ENCODE data around the genes RBX1 and TEF.

- PRO-cap, 2 experiments: no peak in any of the 2 experiments
Observed at GRCh38 chr22:39498165-39499061, 3.7 kb upstream of the MIEF1 start.

DNA sequence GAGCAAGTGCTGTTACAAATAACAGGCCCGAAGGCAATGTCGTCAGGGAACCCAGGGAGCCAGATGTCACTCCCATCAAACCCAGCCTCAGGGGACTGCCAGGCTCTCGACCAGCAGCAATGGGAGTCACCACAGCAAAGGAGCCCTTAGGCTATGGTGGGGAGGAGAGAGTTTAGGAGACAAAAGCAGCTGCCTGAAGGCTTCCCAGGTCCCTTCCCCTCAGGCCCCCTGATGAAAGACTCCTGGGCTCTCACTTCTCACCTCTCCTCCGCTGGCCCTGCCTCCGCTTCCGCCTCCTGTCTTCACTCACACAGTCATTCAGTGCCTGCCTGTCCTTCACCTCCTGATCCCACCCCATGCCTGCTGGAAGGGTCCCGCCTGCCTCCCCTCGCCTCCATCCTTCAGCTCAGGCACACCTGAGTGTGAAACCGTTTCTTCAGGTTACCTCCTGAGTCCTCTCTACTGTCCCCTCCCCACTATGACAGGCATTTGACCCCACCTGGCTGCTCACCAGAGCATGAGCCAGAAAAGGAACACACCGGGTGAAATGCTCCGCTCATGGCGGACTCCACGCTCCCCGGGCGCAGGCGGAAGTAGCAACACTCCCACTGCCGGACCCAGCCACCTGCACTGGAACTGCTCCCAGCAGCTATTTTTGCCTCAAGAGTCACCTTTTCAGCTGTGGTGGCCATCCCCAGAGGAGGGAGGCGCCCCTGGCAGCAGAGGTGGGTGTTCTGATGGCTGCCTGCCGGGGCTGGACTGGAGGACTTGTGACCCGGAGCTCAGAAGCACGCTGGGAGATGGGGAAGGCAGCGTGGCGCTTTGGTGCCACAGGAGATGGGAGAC lies 4.1 kb downstream of the RPS19BP1 start:
- PRO-cap, 2 experiments: no peak in any of the 2 experiments

GRCh38 chr22:39968553-39969321 lies 8.5 kb downstream of the TMA7B start:
- PRO-cap, 2 experiments: no peak in any of the 2 experiments

- PRO-cap, 2 experiments: no peak in any of the 2 experiments
Observed at GRCh38 chr22:39979802-39980324, 14.9 kb upstream of the FAM83F start.

GRCh38 chr22:40009500-40009793 lies 14.7 kb downstream of the FAM83F start:
- PRO-cap, 2 experiments: no peak in any of the 2 experiments

DNA sequence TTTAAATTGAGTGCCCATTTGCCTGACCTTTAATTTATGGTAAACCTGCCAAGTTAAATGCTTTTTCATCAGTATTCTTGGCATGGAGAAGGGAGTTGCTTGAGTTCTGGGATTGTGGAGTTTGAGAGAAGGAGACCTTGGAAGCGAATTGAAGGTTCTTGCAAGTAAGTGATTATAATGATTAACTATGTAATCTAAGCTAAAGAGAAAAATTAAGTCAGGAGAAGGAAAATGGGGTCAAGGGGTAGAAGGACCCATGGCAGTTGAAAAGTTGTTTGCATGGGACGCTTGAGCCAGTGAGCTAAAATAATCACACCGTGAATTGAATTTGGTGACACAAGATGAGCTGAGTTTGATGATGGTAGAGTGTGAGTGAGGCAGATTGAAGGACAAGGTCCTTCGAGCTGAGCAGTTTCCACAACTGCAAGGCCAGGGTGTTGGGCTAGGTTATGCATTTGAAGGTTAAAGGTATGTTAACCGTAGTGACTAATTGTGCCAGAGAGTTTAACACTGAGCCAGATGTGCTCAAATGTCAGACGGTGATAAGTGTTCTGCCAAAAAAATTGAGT lies 89.3 kb downstream of the FAM83F start:
- PRO-cap, 2 experiments: no peak in any of the 2 experiments

DNA sequence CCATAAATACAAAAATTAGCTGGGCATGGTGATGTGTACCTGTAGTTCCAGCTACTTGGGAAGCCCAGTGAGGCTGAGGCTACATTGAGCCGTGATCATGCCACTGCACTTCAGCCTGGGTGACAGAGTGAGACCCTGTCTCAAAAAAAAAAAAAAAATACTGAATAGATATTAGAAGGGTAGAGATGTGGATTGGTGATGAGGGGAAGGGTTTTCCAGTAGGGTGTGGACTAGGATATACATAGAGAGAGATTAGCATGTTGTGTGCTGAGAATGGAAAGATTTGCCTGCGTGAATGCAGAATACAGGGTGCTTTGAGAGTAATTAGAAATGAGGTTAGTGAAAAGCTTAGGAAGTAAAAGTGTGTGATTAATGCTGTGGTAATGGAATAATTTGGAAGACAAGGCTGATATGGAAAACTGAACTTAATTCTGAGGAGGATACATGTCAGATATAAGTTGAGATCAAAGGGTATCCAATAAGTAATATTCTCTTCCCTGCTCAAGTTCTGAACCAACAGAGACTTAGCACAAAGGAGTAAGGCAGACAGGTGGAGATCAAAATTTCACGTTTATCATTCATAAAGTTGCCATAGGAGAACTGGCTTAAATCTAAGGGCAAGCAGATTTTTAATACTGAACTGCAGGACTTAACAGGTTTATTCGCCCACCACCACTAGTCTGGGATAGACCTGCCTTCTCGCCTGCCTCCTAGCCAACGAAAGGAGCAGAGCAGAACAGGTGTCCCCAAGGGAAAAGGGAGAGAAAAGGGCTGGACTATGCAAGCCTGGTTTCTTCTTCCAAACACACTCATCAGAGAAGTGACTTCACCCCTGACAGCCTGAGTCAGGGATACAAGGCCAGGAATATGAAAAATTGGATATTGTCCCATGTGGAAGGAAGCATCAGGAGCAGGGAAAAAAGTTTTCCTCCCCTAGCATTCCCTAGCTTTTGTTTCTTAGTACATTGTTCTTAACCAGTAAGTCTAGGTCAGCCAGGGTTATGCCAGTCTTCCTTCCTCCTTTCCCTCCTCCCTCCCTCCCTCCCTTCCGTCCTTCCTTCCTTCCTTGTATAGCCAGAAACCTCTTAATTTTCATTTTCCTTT lies 57.2 kb upstream of the TNRC6B start:
- PRO-cap, 2 experiments: no peak in any of the 2 experiments

DNA sequence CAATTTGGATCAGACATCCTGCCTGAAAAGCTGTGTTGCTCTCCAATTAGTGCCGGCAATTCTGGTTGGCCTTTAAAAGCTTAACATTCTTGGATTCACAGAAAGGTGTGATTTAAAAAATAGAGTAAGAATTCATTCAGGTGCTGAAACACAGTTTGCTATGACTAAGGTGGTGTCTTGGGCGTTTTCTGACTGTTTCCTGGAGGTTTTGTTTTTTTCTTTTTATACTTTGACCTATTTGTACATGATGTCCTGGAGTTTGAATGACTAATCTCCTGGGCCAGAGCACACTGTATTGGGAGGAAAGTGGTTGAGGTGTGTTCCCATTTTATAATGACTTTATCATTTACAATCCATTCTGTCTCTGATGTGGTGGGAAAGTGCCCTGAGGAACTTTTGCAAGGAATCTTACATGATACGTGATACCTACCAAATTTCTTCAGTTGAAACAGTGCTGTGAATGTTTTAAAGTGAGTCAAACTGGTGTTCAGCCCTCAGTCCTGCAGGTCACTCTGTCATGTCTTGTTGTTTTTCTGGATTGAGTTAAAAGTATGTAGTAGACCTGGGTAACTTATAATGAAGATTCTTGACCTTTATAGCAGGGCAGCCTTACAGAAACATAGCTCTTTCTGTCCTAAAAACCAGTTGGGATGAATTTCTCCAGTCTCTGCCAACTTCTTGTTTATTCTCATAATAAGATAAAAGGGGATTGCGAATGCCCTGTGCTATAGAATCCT lies 80.8 kb downstream of the TNRC6B start:
- PRO-cap, 2 experiments: no peak in any of the 2 experiments

DNA sequence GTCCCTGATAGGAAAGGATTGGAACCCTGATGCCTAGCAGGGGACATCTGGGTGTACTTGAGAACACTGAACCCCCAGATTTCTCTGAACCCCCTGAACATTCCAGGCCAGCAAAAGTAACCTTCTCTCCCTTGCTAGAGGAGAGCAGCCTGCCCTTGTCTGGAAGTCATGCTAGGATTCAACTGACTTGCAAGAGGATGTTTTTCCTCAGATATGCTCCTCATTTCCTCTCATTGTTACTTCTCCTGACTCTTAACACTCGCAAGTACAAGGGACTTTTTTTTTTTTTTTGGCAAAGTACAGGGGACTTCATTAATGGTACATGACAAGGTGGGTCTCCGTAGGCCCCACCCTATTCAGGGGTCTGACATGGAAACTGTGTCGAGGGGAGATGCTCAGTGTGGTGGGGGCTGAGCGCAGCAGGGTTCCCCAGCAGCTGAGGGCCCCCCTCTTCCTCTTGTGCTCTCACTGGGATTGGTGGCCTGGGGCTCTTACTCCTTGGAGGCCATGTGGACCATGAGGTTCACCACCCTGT lies 6.2 kb upstream of the MCHR1 start:
- PRO-cap, 2 experiments: no peak in any of the 2 experiments

- PRO-cap, 2 experiments: peak in 2 of 2 experiments; most common plus-strand start chr22:40951388 (in 1)
Observed at GRCh38 chr22:40951262-40951520, at the start of gene RBX1. TSS of gene RBX1 (plus strand) at chr22:40951378.

GRCh38 chr22:40963929-40964345 lies 12.8 kb downstream of the RBX1 start:
- PRO-cap, 2 experiments: no peak in any of the 2 experiments

DNA sequence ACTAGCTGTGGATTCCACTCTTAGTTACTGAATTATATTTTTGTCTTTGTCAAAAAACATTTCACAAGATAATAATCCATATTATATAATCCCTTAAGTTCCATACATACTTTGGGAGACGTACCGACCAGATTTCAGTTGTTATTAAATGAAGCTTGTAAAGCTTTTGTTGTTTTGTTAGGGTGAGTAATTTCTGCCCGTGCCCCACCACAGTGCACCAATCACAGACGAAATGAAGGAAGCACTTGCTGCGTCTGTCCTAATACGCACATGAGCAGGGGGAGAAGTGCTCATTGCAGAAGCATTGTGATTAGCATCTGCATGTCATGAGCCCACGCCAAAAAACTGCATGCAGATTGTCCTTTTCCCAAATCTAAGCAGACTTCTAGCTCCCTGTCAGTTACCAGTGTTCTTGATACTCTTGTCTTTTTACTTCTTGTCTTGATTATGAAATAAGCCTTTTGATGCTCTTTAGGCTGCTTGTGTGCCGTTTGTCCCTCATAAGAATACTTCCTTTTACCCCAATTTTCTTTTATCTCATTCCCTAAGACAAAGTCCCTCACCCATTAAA lies 15.5 kb downstream of the RBX1 start:
- PRO-cap, 2 experiments: peak in 1 of 2 experiments; most common minus-strand start position 233 of the sequence (in 1)

GRCh38 chr22:41048714-41049758 lies 43.4 kb upstream of the EP300 start:
- PRO-cap, 2 experiments: no peak in any of the 2 experiments

DNA sequence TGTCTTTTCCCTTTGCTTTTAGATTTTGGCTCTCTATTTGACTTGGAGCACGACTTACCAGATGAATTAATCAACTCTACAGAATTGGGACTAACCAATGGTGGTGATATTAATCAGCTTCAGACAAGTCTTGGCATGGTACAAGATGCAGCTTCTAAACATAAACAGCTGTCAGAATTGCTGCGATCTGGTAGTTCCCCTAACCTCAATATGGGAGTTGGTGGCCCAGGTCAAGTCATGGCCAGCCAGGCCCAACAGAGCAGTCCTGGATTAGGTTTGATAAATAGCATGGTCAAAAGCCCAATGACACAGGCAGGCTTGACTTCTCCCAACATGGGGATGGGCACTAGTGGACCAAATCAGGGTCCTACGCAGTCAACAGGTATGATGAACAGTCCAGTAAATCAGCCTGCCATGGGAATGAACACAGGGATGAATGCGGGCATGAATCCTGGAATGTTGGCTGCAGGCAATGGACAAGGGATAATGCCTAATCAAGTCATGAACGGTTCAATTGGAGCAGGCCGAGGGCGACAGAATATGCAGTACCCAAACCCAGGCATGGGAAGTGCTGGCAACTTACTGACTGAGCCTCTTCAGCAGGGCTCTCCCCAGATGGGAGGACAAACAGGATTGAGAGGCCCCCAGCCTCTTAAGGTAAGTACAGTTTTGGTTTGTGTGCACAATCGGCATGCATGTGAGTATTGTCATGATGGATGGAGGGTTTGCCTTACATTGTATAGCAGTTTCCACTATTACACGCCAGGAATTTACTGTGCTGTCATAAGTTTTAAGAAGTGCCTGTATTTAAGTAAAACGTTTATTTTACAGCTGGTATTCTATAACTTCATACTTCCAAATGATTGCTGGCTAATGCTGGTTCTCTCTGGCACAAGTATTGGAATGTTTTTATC lies 25.0 kb downstream of the EP300 start:
- PRO-cap, 2 experiments: no peak in any of the 2 experiments

GRCh38 chr22:41152082-41152689 lies 52.9 kb upstream of the L3MBTL2 start:
- PRO-cap, 2 experiments: no peak in any of the 2 experiments

DNA sequence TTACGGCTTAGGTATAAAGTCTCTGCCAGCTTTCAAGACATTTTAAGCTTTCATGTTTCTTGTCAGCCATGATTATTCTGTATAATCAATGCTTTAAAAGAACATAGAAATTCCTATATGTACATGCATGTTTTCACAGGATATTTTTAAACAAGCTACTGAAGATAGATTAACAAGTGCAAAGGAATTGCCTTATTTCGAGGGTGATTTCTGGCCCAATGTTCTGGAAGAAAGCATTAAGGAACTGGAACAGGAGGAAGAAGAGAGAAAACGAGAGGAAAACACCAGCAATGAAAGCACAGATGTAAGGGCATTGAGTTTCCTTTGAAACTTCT lies 32.8 kb upstream of the L3MBTL2 start:
- PRO-cap, 2 experiments: no peak in any of the 2 experiments

GRCh38 chr22:41344023-41344462 lies 37.7 kb upstream of the TEF start:
- PRO-cap, 2 experiments: no peak in any of the 2 experiments

DNA sequence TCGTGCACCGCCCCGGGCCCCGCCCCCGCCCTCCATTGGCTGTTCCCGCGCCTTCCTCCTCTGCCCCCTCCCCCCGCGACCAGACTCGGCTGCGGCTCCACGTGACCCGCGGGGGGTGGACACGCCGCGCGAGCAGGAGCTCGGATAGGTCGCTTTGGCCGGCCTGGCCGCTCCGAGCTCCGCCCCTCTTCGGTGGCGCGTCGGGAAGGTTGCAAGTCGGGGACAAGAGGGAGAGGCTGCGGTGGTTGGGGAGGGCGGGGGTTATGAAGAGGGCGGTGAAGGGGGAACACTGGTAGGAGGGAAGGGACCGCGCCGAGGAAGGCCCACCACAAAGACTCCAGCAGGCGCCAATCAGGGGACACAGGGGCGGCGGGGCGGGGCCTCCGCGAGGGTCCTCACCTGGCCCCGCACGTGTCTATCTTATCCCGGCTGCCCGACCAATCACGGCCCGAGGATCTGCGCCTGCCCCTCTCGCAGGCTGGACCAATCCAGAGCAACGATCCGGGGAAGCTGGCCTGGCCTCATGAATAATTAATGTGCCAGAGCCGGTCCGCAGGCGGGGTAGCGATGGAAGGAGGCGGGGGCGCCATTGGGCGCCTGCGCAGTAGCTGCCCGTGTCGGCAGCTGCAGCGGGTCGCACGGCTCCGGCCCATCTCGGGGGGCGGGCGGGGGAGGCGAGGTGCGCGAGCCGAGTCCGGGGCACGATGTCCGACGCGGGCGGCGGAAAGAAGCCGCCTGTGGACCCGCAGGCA lies at the start of gene TEF:
Gene TEF (plus strand): TSS at position 602 of the 752 bp plus-strand sequence.
- PRO-cap, 2 experiments: peak in 2 of 2 experiments; most common plus-strand start position 192 of the sequence (in 2); most common minus-strand start position 330 of the sequence (in 1)

DNA sequence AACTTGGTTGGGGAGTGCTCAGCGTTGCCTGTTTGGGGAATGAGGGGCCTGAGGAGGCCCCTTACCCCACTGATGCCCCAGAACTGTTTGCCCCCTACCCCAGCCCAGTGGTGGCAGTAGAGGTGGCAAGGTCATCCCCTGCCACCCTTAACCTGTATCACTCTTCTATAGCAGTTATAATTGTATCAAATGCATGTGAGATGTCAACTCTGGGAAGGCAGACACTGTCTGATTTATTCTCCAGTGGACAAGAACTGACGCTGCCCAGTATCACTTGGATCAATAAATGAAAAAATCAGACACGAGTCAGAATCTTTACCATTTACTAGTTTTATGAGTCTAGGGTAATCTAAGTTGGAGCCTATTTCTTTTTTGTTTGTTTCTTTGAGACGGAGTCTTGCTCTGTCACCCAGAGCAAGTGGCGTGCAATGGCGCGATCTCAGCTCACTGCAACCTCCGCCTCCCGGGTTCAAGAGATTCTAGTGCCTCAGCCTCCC lies 14.5 kb downstream of the TOB2 start:
- PRO-cap, 2 experiments: no peak in any of the 2 experiments

- PRO-cap, 2 experiments: no peak in any of the 2 experiments
Observed at GRCh38 chr22:41447093-41447446, 469 bp upstream of the TOB2 start.